Osteoblast (primary cell): ENCODE measurements around a stretch of chr7.

DNA sequence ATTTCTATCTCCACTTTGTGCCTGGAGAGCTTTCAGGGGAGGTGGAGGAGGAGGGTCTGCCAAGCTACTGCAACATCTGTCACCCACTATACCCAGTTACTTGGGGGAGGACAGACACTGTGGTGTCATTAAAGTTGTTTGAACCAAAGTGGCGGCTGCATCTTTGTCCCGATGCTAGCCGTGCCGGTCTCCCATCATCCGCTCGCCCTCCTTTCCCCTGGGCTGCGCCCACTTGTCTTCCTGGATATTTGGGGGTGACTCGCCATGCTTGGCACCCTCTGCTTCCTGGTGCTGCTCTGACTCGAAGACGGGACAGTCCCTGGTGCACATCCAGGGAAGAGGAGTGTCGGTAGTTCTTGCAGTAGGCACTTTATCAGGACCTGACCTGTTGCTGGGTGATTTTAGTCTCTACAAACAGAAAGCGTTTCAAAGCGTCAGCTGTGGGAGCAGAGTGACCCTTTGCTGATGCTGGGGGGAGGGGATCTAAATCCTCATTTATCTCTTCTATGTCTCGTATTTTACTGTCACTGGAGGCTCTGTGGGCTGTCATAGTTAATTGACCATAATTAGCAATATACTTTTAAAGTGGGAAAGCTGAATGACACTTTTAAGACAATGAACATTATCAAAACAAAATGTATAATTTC, 68.2 kb upstream of the DNAJB6 start:
- CAGE, long polyA plus RNA = no peak
- RRBS = no CpG with 5 or more reads among the region's 14 CpGs

DNA sequence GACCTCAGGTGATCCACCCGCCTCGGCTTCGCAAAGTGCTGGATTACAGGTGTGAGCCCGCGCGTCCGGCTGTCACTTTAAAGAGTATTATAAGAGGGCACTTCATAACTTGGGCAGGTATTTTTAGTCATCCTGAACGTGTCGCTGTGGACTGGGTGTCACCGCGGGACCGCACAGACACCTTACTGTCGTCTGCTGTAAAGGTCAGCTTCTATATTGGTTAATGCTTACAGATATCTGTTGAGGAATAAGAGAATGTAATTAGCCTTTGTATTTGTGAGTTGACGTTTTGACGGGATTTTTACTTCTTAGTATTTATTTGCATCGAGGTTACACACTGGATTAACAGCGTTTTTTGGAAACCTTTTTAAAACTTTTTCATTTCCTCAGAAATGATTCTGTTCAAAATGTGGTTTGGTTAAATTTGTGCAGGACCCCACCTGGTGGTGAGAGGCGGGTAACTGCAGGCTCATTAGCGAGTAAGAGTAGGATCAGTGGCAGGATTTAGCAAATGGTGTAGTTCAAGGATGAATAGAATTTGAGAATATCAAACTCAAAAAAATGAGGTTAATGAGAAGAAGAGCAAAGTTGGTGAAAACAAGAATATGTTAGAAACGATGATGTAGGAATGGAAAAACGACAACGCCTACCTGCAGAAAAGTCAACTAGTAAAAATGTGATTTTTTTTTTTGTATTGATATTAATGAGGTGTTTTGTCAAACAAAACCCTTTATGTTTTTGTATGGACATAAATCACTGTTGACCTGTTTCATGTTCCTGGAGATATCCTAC, 3.2 kb downstream of the DNAJB6 start:
- CAGE, long polyA plus RNA = no peak
- RRBS = no CpG with 5 or more reads among the region's 22 CpGs

GRCh38 chr7:157390200-157391140, 53.7 kb downstream of the DNAJB6 start:
- CAGE, long polyA plus RNA = no peak
- RRBS = no CpG with 5 or more reads among the region's 20 CpGs

GRCh38 chr7:157423039-157423810, 86.4 kb downstream of the DNAJB6 start:
- CAGE, long polyA plus RNA = no peak
- RRBS = no CpG with 5 or more reads among the region's 15 CpGs

DNA sequence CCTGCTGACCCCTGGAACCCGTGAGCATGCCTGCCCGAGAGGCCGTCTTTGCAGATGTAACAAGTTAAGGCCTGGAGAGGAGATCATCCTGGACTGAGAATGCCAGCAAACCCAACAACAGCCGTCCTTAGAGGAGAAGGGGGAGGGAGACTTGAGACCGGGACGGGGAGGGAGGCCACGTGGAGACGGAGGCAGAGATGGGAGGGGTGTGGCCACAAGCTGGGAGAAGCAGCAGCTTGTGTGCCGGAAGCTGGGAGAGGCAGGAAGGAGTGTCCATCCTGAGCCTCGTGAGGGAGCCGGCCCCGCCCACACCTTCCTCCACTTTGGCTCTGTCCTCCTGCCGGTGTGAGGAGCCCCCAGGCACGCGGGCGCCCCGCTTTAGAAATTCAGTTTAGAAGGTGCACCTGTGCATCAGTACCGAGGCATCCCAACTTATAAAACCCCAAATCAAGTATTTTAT, 95.7 kb downstream of the DNAJB6 start:
- CAGE, long polyA plus RNA = no peak
- RRBS = 4% methylated on average over 8 of the region's 18 CpGs

DNA sequence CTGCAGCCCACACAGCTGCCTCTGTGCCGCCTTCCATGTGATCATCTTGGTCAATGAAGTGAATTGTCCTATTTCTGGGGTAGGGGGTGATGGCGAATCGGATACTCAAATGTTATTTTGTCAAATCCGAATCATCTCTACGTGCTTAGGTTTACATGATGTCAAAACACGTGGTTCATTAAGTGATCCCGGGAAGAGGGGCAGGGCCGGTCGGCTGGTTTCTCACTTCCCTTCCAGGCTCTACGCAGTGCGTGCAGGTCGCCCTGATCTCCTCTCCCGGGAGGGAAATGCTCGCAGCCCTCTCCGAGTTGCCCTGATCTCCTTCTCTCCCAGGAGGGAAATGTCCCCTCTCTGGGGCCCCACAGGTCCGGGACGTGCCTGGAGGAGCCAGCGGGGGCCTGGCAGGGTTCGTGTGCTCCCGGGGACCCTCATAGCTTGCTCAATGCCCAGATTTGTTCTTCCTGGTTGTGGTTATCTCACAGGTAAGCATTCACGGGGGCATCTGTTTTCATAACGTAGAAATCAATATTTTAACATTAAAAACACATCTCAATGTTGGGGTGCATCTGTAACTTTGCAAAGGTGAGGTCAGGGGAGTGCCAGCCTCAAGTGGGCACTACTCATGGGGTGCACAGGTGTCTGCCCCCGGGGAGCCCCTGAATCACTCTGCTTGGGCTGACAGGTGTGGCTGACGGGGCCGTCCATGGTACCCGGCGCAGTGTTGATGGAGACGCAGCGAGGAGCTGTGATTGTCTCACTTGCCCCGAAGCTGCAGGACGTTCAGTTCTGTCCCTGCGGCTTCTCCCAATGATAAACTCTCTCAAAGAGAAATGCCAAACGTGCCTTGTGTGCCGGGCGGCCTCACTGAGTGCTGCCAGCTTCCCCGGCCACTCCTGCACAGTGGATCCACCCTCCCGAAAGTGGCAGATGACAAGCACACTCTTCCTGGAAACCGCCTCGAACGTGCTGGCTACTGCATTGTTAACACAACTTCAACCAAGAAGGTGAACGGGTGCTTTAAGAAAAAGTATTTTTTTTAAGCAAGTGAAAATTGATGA, 203.0 kb downstream of the DNAJB6 start:
- CAGE, long polyA plus RNA = no peak
- RRBS = 53% methylated on average over 14 of the region's 41 CpGs

DNA sequence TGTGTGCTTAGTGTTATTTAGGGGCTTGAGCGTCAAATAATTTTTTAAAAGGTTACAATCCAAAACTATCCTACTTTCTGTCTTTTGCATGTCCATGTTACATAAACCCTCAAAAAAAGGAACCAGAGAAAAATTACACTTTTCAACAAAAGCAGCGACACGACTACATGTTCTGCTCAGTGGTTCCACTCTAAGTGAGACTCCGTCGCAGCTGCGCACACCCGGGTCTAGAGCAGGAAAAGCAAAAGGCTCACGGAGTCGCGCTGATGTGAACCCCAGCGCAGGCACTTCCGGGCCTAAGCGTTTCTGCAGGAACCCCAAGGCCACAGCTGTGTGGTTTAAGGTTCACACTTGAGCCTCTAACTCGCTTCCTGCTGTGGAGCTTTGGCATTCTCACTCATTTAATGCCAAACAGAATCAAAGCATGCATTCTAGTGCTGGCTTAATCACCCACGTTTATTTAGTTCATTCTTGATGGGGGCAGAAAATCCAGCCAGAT, 240.2 kb downstream of the DNAJB6 start:
- CAGE, long polyA plus RNA = no peak
- RRBS = 86% methylated on average over 6 of the region's 15 CpGs

DNA sequence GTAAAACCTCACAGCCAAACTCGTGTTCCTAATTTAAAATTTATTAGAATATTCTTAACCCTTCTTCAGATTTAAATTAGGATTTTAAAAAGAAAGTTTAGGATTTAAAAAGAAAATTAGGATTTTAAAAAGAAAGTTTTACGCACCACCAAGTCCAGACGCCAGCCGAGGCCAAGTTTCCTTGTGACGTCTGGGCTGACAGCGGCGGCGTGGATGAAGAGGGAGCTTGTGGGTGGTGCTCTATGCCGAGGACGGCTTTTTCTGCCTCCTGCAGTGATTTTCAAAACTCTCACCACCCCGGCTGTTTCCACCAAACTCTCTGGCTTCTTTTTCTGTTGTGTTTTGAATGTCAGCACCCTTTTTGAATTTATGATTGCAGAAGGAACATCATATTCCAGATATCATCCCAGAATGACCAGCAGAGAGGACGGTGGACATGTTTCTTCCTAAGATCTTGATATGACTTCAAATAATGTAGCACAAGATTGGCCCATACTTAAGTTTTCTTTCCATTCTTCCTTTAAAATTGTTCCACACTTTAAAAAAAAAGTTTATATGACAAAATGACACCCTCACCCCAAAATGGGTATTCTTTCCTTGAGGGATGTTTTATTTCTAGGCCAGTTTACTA, 253.0 kb downstream of the DNAJB6 start:
- CAGE, long polyA plus RNA = no peak
- RRBS = no CpG with 5 or more reads among the region's 12 CpGs

- CAGE, long polyA plus RNA = no peak
- RRBS = no CpG with 5 or more reads among the region's 7 CpGs
Measured at GRCh38 chr7:157827125-157827529, 490.3 kb downstream of the DNAJB6 start.

DNA sequence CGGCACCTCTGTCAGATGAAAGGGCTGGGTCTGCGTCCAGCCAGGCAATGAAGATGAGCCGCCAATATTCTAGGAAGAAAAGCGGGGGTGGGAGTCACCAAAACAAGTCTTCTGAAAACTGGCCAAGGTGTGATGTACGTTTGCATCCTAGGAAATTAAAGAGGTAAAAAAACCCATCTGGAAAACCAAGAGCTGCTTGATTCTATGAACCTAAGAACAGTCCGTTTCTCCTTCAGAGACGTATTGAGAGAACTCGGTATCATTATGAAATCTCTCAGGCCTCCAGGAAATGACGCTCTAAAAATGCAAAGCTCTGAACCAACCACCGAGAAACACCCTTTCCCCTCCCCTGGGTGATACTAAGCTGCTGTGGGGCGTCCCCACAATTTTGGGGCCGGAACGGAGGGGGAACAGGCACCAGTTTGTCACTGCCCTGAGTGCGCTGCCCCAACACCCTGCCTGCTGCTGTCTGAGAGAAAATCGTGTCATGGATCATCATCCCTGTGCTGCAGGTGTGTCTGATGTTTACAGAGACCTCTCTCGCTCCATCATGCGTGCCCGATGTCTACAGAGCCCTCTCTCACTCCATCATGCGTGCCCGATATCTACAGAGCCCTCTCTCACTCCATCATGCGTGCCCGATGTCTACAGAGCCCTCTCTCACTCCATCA, 509.4 kb downstream of the DNAJB6 start:
- CAGE, long polyA plus RNA = no peak
- RRBS = no CpG with 5 or more reads among the region's 22 CpGs

GRCh38 chr7:158467462-158468136, 120.0 kb downstream of the PTPRN2 start:
- CAGE, long polyA plus RNA = no peak
- RRBS = no CpG with 5 or more reads among the region's 9 CpGs

- CAGE, long polyA plus RNA = no peak
- RRBS = 50% methylated on average over 6 of the region's 51 CpGs
Measured at GRCh38 chr7:158484625-158485396, 102.8 kb downstream of the PTPRN2 start.

GRCh38 chr7:158585463-158586255, 2.0 kb downstream of the PTPRN2 start:
- CAGE, long polyA plus RNA = no peak
- RRBS = no CpG with 5 or more reads among the region's 7 CpGs

- CAGE, long polyA plus RNA = no peak
- RRBS = no CpG with 5 or more reads among the region's 11 CpGs
Measured at GRCh38 chr7:158735332-158735729, 30.7 kb upstream of the NCAPG2 start.

- CAGE, long polyA plus RNA = no peak
- RRBS = no CpG with 5 or more reads among the region's 6 CpGs
Measured at GRCh38 chr7:158775526-158776248, 53.6 kb downstream of the ESYT2 start.

- CAGE, long polyA plus RNA = no peak
- RRBS = no CpG with 5 or more reads among the region's 11 CpGs
Measured at GRCh38 chr7:158811173-158812158, 17.8 kb downstream of the ESYT2 start.

DNA sequence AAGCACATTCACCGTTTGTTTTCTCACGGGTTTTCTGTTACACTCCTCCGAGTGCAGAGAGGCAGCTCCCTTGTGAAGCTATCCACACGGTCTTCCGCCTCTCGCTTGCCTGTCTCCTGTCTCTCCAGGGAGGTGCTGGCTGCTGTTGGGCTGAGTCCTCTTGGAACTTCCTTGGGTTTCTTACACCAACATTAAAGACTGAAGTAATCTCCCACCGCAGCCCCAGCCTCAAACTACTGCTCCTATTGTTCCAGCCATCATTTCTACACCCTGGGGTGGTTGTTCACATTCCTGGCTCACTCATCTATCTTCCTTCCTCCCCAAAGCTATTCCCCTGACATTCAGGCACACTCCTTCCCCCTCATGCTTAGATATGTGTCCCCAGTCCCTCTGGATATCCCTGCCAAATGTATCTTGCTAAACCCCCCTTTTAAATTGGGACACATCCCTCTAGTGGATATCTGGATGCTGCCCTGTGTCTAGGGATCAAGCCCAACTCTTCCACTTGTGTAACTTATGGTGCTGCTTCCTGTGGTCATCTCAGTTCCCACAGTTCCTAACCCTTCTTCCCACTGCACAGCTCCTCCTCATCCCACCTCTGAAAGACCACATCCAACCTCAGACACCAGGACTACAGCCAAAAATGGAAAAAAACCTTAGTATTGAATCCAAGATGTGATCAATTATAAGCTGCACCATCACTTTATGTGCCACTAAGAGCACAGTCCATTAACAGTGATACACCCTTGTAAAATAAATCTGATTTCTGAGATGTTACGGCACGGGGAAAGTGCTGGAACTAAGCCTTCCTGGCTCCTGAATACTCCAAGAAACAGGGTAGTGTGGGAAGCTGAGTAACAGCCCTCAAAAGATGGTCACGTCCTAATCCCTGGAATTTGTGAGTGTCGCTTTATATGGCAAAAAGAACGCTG, 13.9 kb downstream of the ESYT2 start:
- CAGE, long polyA plus RNA = no peak
- RRBS = no CpG with 5 or more reads among the region's 12 CpGs

- CAGE, long polyA plus RNA = no peak
- RRBS = no CpG with 5 or more reads among the region's 2 CpGs
Measured at GRCh38 chr7:158939033-158939776, 82.8 kb downstream of the DYNC2I1 start.

GRCh38 chr7:158974032-158974601, 117.8 kb downstream of the DYNC2I1 start:
- CAGE, long polyA plus RNA = no peak
- RRBS = 88% methylated on average over 21 of the region's 47 CpGs

DNA sequence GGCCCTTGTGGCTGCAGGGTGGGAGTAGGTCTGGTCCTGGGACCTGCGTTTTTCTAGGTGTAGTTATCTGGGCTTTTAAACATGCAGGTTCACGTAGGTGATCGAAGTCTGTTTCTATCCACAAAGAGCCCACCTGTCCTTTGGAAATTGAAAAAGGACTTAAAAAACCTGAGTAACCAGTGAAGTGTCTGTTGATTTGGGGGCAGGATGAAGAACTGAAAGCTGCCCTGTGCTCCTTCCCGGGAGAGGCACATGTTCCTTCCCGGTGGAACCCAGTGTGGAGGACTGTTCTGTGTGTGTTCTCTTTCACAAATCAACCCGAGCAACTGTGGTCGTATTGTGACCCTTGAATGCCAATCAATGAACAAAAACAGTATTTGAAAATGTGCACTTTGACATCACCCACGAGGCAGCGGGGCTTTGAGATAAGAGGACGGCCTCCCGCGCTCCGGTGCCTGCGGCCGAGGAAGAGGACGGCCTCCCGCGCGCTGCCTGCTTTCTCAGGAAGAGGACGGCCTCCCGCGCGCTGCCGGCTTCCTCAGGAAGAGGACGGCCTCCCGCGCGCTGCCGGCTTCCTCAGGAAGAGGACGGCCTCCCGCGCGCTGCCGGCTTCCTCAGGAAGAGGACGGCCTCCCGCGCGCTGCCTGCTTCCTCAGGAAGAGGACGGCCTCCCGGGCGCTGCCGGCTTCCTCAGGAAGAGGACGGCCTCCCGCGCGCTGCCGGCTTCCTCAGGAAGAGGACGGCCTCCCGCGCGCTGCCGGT, 139.0 kb downstream of the VIPR2 start:
- CAGE, long polyA plus RNA = no peak
- RRBS = 90% methylated on average over 8 of the region's 52 CpGs